Left common carotid artery plus branches (tissue), 1 donor: Measurements from ENCODE around the gene ARSI.

DNA sequence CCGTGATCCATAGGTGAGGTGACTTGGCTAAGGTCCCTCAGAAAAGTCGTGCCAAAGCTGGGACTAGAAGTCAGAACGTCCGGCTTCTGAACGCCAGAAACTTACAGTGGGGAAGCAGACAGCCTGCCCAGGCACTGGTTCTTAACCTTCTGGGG, 643 bp downstream of the ARHGEF37 start:
- PRO-cap = no peak

DNA sequence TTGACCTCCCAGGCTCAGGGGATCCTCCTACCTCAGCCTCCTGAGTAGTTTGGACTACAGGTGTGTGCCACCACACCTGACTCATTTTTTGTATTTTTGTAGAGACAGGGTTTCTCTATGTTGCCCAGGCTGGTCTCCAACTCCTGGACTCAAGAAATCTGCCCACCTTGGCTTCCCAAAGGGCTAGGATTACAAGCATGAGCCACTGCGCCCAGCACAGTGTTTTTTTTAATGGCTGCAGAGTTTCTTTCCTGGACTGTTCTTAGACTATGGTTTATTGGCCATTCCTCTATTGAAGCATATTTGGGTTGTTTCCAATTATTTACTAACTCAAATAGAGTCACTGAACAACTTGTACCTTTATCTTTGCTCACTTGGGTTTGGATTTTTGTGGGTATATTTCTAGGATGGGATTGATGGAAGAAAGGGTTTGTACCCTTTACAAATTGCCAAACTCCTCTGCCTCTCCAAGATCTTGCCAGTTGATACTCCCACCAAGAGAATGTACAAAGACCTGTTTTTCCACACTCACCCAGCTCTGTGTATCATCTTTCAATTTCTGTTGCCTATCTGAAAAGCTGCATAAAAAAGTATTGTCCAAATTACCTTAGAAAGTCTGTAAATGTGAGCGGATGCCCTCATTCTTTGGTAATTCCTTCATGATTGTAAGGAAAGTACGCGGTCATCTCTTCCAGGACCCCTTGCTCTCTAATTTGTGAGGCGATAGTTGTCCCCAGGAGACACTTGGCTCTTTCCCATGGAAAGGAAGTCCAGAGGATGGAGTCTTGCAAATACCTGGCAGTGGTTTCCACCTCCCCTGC, 32.8 kb downstream of the ARHGEF37 start:
- PRO-cap = no peak

GRCh38 chr5:149618523-149619455, 37.5 kb downstream of the ARHGEF37 start:
- PRO-cap = no peak

- PRO-cap = no peak
These were observed 42.6 kb downstream of the ARHGEF37 start for GRCh38 chr5:149623817-149624319.

GRCh38 chr5:149805733-149806201, 75.7 kb downstream of the PPARGC1B start:
- PRO-cap = no peak

- PRO-cap = no peak
These were observed 93.1 kb downstream of the PPARGC1B start for GRCh38 chr5:149823181-149823686.

GRCh38 chr5:149959321-149959816, 1.2 kb upstream of the SLC26A2 start:
- PRO-cap = no peak

DNA sequence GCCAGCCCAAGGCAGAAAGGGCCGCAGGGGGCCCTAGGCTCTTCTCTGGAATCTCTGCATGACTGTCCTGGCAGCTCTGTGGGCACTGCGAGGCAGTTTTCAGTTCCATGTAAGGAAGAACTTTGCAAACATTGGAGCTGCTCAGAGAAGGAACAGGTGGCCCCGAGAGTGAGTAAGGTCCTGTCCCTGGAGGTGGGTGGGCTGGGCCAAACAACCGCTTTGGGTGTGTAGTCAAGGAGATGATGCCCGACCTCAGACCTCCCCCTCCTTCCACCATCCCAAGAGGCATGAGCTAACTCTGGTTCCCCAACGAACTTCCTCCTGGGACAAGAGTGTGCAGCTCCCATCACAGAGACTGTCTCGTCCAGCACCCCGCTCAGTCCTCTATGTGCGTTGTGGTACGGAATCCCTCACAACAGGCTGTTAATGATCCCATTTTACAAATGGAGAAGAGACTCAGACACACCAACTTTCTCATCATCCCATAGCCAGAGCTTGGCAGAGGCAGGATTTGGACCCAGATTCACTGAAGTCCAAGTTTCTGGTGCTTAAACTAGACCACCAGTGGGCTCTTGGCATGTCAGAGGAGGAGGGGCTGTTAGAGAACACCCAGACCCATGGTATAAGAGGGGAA, 20.4 kb downstream of the CSF1R start:
- PRO-cap = no peak

DNA sequence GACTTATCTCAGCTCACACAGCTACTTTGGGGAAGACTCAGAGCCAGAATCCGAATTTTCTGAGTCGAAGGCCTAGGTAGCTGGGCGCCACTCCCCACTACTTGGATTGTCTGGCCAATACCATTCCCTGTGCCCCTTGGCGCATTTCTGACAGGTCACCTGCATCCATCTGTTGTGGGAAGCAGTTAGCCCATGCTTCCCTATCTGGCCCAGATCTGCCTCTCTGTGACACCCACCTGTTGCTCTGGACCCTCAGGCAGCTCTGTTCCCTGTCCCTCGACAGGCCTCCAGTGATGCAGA, 16.7 kb upstream of the CSF1R start:
- PRO-cap = no peak

- PRO-cap = no peak
These were observed 28.1 kb upstream of the CSF1R start for GRCh38 chr5:150114388-150114917.

- PRO-cap = no peak
These were observed 22.1 kb downstream of the PDGFRB start for GRCh38 chr5:150133508-150133944.

- PRO-cap = no peak
These were observed 17.0 kb downstream of the PDGFRB start for GRCh38 chr5:150138447-150139267.

DNA sequence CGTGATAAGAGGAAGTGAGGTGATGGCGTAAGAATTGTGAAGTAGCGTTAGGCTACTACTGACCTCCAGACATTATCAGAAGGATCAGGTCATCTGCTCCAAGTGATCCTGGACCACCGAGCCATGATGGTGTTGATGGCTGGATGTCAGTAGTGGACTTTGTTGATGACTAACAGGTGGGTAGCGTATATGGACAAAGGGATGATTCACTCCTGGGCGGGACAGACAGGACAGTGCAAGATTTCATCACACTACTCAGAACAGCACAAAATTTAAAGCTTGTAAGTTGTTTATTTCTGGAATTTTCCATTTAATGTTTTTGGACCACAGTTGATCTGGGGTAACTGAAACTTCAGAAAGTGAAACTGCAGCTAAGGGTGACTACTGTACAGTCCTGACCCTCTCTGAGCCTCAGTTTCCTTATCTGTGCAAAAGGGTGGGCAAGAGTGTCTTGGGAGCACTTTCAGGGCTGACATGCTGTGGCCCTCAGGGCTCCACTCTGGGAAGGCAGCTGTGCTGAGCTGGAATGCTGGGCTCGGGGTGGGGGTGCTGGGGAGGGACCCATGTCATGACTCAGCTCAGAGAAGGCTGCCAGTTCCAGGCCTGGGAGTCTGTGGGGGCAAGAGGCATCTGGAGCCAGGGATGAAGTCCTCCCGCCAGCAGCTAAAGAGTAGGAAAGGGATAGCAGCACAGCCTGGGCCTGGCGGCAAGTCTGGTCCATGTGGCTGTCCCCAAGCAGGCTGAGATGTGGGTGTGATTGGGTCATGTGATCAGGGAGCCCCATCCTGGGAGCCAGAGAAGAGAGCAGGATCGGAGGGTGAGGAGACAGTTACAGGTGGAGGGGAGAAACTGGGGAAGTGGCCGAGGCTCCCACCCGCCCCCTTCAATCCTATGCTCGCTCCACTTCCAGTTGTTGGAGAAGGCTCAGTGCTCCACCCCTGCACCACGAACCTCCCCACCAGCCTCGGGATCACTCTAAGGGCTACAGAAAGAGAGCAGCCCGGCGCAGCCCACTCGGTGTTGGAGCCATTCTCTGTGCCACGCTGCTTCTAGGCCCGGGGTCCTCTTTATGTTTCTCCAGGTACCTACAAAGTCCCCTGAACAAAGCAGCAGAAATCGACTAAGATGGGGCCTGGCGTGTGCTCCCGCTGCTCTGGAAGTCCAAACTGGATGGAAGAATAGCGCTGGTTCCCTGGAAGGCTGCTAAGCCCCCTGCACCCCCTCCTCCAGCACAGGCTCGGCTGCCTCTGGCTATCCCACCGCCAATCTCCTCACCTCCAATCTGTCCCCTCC, 12.3 kb downstream of the PDGFRB start:
- PRO-cap = bidirectional peak, plus-strand start at position 629 of the sequence, minus-strand start at position 501 of the sequence

DNA sequence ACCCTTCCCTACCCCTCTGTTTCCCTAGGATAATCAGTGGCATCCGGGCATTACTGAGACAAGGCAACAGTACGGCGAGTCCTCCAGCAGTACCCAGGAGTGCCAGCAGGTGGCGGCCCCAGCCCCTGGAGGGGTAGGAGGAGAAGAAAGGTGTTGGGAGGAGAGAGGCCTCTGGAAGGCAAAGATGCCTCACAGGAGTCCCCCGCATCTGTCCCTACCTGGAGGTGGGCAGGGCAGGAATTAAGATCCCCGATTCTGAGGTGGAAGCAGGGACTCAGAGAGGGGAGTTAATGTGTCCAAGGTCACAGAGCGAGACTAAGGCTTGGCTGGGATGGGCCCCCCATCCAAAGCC, 4.9 kb upstream of the CDX1 start:
- PRO-cap = no peak

DNA sequence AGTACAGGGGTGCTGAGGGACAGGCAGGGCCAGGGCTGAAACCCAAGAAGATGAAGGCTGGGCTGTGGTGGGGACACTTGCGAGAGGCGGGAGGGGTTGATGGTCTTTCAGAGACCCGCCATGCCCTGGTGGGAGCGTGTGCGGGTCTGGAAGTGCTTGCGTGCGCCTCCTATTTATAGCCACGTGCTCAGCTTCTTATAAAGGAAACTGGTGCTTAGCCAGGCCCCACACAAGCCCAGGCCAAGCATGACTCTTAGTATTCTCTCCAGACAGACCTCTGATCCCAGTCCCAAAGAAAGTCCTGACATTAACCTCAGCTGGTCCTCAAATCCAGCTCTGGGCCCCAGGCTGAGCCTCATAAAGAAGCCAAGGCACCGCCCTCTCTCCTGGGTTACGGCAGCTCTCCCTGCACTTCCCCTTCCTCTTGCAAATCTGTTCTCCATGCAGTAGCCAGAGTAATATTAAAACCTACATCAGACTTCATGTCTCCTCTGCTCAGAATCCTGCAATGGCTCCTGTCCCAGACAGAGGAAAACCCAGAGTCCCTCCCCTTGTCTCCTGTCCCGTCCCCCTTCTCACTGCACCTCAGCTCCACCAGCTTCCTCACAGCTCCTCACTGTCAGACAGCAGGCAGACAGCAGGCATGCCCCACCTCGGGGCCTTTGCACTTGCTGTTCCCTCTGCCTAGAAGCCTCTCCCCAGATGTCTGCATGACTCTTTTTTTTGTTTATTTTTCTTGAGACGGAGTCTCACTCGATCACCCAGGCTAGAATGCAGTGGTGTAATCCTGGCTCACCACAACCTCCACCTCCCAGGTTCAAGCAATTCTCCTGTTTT, 9.1 kb upstream of the SLC6A7 start:
- PRO-cap = no peak

GRCh38 chr5:150208598-150209299, 18.9 kb downstream of the SLC6A7 start:
- PRO-cap = unidirectional peak, plus-strand start at chr5:150209167

DNA sequence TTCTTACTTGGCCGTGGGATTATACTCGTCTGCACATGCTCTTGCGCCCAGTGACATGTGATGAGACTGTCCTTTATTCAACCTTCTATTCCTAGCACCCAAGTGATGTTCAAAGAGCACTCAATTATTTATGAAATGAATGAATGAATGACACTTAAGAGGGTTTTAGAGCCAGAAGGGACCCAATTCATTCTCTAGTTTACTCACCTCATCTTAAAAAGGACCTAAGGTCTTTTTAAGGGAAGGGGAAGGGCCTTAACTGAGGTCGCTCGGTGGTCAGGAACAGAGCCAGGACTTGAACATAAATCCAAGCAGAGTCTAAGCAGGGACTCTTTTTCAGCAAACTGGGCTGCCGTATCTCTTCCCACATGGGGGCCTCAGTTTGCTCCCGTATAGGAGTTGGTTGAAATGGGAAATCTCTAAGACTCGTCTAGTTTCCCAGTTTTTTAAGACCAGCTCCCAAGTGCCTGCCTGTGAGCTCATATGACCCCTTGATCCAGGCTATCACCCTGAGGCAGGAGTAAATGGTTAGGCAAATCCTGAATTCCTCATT, 3.3 kb downstream of the ARSI start:
- PRO-cap = no peak

- PRO-cap = no peak
These were observed at the start of gene ARSI for GRCh38 chr5:150302083-150303404. ARSI (minus strand) TSS chr5:150302905.

DNA sequence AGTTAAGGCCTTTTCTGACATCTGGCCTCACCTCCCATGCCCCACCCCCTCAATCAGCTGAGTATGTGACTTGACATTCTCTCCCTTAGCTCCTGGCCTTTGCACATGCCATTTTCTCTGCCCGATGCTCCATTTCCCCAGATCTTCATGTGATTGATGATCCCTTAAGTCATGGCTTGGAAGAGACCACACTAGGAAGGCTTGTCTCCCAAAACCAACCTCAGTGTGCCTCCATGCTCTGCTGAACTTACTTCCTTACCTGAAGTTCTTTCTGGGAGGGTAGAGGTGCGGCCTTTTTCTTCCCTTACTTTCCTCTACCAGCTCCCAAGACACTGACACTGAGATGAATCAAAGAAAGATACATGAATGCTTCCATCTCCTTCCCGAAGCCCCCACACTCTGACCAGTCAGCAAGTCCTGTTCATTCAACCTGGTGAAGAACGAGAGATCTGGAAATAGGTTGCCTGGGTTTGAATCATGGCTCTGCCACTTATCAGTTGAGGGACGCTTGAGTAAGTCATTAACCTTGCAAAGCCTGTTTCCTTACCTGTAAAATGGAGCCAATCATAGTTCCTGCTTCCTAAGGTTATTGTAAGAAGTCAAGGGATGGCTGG, 17.4 kb upstream of the TCOF1 start:
- PRO-cap = no peak

DNA sequence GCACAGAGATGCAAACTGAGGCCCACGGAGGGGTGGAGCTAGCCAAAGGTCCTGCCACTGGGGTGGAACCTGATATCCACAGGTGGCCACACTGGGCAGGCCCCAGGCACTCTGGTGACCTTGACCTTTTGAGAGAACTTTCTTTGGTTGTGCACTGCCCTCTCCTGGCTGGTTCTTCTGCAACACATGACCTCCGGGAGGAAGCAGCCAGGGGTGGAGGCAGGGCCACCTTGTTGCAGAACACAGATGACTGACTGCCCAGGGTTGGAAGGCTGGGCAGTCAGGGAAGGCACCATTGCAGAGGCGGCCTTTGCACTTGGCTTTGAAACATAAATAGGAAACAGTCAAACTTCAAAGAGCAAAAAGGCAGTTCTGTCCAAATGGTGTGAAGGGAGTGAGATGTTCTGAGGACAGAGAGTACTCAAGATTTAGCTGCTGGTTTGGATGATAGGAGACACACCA, 6.9 kb upstream of the TCOF1 start:
- PRO-cap = no peak